ENCODE data around the gene RTN4.

- RRBS = no CpG with 5 or more reads among the region's 9 CpGs
These were observed 109.7 kb downstream of the SPTBN1 start for GRCh38 chr2:54565712-54566388.

GRCh38 chr2:54599759-54600482, 123.5 kb upstream of the EML6 start:
- RRBS = no CpG with 5 or more reads among the region's 7 CpGs

GRCh38 chr2:54601106-54601910, 122.2 kb upstream of the EML6 start:
- RRBS = no CpG with 5 or more reads among the region's 3 CpGs

- RRBS = no CpG with 5 or more reads among the region's 7 CpGs
These were observed 90.6 kb upstream of the EML6 start for GRCh38 chr2:54632834-54633360.

- RRBS = no CpG with 5 or more reads among the region's 9 CpGs
These were observed 86.9 kb upstream of the EML6 start for GRCh38 chr2:54636397-54637095.

DNA sequence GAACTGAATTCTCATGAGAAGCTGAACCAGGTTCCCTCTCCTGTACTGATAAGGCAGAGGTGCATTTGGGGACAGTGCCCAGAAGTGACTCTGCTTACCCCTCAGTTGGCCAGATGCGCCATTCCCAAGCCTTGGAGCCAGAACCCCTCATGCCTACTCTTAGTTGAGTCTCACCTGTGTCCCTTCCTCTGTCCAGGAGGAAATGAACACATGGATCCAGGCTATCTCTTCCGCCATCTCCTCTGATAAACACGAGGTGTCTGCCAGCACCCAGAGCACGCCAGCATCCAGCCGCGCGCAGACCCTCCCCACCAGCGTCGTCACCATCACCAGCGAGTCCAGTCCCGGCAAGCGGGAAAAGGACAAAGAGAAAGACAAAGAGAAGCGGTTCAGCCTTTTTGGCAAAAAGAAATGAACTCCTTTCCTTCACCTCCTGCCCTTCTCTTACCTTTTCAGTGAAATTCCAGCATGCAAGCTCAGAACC, 55.3 kb upstream of the EML6 start:
- RRBS = no CpG with 5 or more reads among the region's 13 CpGs

- RRBS = no CpG with 5 or more reads among the region's 2 CpGs
These were observed 51.6 kb upstream of the EML6 start for GRCh38 chr2:54671878-54672261.

DNA sequence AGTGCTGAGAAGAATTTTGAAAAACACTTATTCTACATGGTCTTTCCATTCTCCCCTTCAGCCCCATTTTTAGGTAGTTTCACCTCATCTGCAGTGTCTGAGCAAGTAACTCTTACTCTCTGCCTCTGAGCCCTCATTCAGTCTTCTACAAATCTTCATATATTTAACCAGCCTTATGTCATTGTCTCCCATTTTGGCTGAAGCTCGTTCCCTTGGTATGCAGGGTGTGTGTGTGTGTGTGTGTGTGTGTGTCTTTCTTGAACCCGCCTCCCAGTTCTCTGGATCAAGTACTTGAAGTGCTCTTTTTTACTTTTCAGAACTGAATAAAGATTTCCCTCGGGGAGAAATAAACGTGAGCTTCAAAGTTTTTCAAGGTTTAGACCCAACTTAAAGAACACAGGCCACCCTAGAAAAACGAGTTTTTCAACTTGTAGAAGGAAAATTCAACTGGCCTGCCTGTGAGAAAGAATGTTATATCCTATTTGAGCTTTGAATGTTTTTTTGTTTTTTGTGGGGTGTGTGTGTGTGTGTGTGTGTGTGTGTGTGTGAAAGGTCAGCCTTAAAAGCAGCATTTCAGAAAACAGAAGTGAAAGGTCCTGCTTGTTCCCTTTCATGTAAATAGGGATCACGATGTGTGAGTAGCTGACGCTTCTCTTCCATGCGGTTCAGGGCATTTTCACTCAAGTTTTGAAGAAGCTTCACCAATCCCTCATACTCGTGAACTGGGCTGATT, 50.8 kb upstream of the EML6 start:
- RRBS = no CpG with 5 or more reads among the region's 9 CpGs

- RRBS = no CpG with 5 or more reads among the region's 9 CpGs
These were observed 146.2 kb downstream of the RTN4 start for GRCh38 chr2:54903779-54904663.

- RRBS = no CpG with 5 or more reads among the region's 3 CpGs
These were observed 49.9 kb downstream of the RTN4 start for GRCh38 chr2:55000360-55000791.

- RRBS = no CpG with 5 or more reads among the region's 2 CpGs
These were observed 31.5 kb downstream of the RTN4 start for GRCh38 chr2:55018586-55019227.

- RRBS = no CpG with 5 or more reads among the region's 11 CpGs
These were observed 2.4 kb downstream of the RTN4 start for GRCh38 chr2:55047690-55048434.

DNA sequence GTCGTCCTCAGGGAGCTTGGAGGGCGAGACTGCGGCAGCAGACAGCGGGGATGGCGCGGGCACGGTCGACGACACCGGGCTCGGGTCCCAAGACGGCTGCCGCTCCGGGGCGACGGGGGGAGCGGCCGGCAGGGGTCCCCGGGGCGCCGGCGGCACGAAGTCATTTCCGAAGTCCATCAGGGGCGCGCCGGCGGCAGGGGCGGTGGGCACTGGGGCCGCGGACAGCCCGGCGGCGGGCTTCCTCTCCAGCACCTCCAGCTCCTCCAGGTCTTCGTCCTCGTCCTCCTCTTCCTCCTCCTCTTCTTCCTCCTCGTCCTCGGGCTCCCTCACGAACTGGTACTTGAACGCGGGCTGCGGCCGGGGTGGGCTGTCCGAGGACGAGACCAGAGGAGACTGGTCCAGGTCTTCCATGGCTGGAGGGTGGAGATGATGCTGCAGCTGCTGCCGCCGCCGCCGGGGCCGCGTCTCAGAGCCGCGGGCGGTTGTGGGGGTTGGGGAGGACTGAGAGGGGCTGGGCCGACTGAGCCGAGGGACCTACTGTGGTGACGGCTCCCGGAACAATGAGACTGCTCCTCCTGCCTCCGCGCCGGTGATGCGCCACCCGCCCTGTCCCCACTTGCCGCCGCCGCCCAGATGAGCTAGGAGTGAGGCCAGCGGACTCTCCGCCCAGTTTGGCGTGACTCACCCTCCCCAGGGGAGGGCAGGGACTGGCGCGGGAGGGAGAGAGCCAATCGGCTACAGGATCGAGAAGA, at the start of gene RTN4:
RTN4 (minus strand) TSS at position 562 of the 752 bp plus-strand sequence.
- RRBS = 3% methylated on average over 30 of the region's 73 CpGs

DNA sequence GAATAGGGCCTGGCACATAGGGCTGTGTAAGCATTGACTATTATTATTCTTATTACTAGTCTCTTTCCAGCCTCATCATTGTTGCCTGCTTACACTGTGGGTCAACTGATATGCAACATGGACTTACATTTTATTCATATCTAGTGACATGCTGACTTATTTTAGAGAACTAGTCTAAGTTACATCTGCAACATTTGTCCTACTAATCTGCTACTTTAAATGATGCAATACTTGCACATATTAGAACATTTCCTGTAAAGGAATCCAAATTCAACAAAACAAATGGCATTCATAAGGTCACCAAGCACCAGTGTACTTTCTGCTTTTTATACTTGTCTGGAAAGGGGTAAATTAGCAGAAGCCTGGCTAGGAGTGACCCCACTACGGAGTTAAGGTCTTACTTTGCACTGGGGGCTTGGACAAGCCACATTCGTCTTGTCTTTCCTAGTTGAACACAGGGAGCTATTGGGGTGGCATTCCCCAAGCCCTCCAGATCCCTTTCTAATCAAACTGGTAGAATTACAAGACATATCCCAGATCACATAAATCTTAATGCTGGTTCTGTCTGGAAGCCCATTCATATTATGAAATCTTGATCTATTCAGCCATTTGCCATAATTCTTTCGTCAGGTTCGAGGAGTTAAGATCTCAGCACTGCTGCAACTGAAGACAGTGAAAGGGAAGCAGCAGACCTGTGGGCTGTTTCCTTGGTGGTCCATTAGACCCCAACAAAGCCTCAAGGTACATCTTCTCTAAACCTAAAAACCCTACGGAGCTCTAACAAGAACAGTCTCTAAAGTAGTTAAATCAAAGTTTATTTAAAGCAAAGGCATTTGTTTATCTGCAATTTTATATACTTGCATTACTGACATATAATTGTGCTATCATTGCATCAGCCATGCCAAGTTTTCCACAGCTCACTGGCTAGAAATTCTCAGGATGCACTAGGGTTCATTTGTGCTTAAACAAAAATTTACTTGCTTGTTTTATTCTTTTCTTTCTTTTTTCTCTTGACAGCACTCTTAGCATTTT, 49.9 kb upstream of the RTN4 start:
- RRBS = no CpG with 5 or more reads among the region's 5 CpGs

DNA sequence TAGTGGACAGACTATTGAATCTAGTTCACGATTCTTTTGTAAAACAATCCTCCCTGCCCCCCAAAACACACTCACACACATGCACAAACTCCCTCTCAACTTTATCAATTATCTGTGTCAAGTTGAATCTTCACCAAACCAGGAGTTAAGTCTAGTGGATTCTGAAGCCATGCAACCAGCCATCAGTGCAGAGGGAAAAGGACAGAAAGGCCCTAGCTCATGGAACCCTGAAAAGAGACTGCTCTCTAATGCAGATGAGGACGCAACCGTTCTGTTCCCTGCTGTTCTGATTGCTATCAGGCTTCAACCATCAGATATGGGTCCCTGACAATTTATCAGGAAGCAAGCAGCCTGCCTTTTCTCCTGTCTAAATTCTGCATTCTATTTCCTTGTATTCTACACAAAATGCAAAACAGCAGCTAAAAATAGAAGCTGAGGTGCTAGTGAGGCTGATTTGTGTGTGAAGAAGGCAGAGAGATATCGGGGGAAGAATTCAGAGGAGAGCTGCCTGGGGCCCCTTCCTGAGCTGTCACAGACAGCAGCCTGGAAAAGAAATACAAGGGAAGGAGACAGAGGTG, 68.4 kb upstream of the RTN4 start:
- RRBS = no CpG with 5 or more reads among the region's 4 CpGs

DNA sequence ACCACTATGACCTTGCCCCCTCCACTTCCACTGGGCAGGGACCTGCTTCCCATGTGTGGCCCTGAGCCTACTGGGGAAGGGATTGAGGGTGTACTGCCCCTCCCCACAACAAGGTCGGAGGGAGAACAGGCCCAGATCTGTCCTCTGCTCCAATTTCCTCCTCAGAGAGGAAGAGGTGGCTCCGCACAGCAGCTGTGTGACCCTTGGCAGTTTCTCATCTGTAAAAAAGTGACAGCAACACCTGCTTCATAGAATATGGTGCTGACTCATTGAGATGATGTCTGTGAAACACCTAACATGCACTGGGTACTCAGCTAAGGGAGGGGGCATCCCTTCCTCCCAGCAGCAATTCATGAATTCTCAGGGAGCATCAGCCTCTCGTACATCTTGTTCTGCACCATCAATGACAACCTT, 72.8 kb downstream of the CLHC1 start:
- RRBS = no CpG with 5 or more reads among the region's 3 CpGs

GRCh38 chr2:55339166-55339913, 70.3 kb upstream of the MTIF2 start:
- RRBS = no CpG with 5 or more reads among the region's 7 CpGs

GRCh38 chr2:55609966-55611140, 7.1 kb downstream of the PPP4R3B start:
- RRBS = no CpG with 5 or more reads among the region's 4 CpGs

GRCh38 chr2:55839158-55839662, 84.4 kb downstream of the EFEMP1 start:
- RRBS = no CpG with 5 or more reads among the region's 6 CpGs

GRCh38 chr2:55951618-55952316, 28.2 kb upstream of the EFEMP1 start:
- RRBS = no CpG with 5 or more reads among the region's 8 CpGs

All from HL-60 (cell line).